Neuron (in vitro differentiated cells): ENCODE data around the gene ANK3.

DNA sequence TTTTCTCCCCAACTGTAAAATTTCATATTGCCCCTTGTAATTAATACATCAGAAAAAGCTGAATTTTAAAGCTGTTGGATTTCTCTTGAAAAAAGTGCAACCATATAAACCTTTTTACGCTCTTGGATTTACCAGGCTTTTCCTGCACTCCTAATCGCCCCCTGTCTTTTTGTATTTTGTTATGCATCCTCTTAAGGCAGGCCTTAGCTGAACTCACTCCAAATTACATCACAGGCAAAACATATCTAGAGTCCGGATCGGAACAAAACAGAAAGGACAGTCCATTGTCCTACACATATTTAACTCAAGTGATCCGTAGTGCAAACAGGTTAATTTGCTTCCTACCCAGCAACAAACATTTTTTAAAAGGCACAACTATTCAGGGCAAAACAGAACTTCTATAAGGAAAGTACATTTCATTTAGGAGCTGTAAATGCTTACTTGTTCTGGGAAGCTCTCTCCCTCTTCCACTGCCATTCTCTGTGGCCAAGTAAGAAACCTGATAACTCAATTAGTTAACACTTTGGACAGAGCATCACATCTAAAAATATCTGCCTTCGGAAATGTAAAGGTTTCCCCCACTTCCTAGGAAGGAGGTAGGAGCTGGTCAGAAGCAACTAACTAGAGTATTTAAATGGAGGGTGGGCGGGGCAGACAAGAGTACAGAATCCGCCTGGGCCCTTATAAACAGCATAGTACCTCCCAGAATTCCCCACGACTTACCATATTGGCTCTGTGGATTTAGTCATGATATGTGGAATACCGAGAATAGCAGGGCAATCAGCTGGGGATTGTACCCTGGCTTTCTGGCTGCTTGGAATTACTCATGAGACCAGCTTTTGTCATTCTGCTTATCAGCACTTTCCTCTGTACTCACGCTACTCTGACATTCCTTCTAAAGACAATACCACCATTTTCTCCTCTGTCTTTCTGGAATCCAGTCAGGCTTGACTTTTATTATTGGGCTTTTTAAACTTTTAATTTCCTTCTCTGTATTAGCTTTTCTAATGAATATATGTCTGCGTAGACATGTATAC is 89.5 kb downstream of the ANK3 start:
- PRO-cap, result no peak

- PRO-cap, result bidirectional peak, plus-strand start at chr10:60353929, minus-strand start at chr10:60353927
Observed at GRCh38 chr10:60353630-60354109, 36.0 kb downstream of the ANK3 start.

DNA sequence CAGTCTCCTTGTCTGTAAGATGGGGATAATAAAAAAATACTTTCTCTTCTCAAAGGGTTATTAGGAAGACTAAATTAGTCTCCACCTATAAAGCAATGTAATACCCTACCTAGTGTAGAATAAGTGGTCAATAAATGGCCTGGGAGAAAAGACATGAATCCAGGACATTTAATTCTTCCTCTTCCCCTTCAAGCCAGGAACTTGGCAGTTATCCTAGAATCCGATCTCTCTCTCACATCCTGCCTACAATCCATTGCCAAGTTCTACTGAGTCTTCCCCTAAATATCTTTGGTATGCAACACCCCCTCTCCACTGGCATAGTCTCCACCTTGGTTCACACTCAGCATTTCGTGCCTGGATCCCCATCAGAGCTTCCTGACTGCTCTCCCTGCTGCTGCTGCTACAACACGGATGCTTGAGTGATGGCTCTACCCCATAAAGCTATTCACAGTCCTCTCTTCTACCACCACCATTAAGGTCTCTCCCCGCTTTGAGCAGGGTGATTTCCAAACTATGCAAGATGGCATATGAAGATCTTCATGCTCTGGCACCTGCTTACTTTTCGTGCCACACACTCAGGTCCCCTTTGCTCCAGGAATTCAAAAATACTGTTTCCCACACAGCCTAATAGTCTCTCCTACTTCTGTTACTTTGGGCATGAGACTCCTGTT is 4.9 kb downstream of the ANK3 start:
- PRO-cap, result no peak

DNA sequence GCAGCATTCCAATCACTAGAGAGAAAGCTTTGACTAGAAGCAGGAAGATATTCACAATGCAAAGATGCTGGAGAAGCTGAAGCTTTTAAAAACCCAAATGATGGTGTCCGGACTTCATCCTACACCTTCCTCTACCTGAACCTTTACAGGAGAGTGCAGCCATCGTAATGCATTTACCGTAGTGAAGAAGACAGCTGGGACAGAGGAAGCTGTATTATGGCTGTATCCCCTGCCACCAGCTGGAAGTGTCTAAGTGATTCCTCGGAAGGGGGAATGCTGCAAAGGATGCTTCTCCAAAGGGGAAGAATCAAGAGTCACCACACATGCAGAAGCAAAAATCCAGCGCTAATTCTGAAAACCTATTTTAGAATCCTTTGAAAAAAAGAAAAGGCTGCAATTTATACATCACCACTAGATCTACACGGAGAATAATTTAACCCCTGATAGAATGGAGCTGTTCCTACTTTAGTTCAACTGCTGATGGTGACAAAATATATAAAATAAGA is at the start of gene ANK3:
Gene ANK3, minus strand, starts transcription at position 254 of the 506 bp plus-strand sequence.
- PRO-cap, result bidirectional peak, plus-strand start at position 293 of the sequence, minus-strand start at position 251 of the sequence

GRCh38 chr10:61751945-61752764 is 89.4 kb downstream of the CABCOCO1 start:
- PRO-cap, result no peak

- PRO-cap, result no peak
Observed at GRCh38 chr10:61867247-61867739, 34.2 kb upstream of the ARID5B start.

- PRO-cap, result no peak
Observed at GRCh38 chr10:62001904-62002209, 100.4 kb downstream of the ARID5B start.

GRCh38 chr10:62054461-62055447 is 153.3 kb downstream of the ARID5B start:
- PRO-cap, result no peak

DNA sequence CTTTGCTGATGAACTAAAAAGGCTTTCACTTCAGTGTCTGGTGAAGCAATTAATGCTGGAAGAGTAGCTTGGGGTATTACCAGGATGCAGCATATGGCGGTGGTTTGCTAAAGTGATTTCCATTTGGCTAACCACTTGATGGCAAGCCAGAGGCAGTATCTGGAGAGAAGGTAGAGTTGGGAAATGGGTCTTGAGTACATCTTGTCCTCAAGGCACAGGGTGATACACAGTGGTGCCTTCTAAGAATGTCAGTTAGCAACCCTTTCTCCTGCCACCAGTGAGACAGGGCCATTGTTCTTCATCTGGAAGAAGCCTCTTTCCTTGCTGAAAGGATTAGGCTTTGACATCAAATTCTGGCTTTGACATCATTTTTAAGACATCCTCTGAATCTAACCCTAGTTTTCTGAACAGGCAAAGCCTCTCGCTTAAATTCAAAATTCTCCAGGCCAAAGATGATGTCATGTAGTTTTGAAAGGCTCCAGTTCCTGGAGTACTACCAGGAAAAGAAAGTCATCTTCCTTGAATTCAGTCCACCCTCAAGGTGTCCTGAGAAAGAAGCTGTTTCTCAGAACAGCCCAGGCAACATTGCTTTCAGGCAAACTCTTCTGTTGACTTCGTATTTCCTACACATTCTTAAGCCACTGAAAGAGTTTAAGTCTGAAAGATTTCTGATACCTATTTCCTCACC is 162.4 kb downstream of the ARID5B start:
- PRO-cap, result no peak

GRCh38 chr10:62067618-62068169 is 166.2 kb downstream of the ARID5B start:
- PRO-cap, result no peak

DNA sequence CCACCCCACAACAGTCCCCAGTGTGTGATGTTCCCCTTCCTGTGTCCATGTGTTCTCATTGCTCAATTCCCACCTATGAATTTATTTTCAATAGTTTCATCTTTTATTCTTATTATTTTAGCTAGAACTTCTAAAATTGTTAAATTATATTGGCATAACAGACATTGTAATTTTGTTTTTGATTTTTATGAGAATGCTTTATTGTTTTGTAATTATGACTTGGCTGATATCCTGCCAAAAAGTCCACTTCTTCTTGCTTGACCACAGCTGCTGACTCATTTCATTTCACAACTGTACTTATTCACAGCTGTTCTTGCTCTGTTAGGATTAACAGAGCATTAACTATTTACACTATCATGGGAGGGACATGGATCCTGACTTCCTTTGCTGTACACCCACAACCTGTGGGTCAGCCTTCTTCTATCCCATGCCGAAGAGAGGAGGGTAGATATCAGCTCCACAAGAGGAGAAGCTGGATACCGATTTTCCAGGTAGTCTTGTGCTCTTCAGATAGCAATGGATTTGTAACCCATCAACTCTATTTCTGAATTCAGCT is 25.4 kb downstream of the RTKN2 start:
- PRO-cap, result no peak

DNA sequence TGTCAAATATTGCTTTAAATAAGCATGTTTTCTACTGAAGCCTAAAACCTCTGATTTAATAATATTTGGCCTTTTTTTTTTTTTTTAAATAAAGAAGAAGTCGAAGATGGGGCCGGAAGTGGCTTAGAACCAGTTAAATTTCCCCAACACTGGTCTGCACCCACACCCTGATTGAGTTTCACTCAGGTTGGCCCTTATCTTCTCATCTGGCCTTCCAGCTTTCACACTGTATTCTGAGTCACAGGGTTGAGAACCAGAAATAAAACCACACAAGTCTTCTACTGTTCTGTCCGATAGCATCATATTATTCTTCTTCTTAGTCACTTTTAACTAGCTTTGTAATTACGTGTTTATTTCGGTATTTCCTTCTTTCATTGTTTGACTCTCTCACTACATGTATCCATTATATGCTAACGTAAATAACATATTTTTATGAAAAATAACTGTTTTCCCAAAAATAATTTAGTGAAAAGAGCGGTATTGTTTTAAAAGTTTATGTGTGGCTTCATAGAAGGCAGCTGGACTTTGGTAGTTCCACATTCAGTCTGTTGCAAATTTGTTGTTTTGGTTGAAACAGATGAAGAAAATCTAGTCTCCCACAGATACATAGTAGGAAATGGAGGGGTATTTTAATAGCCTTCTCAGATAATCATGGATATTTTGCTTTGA is 10.0 kb downstream of the ZNF365 start:
- PRO-cap, result no peak

DNA sequence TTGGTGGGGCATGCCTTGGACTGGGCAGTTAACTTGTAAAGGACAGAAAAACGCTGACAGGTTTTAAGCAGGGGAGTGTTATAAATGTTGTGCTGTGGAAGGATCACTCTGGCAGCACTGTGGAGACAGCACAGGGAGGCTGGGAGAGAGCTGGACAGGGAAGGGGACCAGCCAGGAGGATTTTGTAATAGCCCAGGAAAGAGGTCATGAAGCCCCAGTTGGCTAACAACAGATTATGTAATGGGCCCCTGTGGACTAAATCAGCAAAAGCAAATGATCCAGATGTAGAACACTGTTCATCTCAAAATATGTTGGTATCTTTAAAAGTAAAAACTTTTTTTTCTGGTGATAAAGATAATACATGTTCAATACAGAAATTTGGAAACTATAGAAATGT is 80.9 kb downstream of the ZNF365 start:
- PRO-cap, result no peak

DNA sequence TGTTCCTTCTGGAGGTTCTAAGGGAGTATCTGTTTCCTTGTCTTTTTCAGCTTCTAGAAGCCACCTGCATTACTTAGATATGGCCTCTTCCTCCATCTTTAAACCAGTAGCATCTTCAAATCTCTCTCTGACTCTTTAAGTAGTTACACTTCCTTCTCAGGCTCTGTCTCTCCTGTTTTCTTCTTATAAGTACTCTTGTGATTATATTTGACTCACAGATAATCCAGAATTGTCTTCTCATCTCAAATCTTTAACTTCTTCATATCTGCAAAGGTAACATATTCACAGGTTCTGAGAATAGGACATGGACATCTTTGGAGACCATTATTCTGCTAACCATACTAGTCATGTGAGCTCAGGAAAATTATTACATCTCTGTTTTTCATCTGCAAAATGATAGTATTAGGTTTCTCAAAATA is 145.2 kb downstream of the ZNF365 start:
- PRO-cap, result no peak

DNA sequence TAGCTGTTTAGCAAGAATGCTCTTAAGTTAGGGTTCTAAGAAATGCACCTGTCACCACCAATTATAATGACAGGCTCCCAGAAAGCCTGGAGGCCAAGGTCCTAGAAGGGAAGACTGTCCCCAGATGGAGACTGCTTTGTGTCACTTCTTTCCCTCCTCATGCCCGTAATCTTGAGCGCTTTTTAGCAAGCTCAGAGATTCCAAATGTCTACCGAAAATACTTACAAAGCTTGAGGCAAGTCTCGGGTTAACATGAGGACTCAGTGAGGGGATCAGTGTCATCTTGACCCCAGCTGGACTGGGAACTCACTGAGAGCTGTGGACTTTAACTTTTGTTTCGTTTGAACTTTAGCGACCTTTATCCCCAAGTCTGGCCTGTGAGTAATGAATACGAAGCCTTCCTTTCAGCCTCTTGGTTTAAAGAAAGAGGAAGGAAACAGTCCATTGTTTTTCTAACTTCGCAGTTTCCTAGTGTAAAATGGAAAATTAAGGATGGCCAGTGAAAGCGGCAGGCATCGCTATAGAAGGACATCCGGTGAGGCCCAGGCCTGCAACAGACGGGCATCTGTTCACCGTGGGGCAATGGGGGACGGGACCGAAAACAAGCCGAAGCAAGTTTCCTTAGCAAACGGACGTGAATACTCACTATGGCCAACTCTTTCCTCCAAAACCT is 44.2 kb upstream of the ADO start:
- PRO-cap, result no peak

- PRO-cap, result bidirectional peak, plus-strand start at chr10:62804201, minus-strand start at chr10:62804124; bidirectional peak, plus-strand start at chr10:62804908, minus-strand start at chr10:62804417
Observed at GRCh38 chr10:62803795-62804567, 539 bp upstream of the ADO start.

DNA sequence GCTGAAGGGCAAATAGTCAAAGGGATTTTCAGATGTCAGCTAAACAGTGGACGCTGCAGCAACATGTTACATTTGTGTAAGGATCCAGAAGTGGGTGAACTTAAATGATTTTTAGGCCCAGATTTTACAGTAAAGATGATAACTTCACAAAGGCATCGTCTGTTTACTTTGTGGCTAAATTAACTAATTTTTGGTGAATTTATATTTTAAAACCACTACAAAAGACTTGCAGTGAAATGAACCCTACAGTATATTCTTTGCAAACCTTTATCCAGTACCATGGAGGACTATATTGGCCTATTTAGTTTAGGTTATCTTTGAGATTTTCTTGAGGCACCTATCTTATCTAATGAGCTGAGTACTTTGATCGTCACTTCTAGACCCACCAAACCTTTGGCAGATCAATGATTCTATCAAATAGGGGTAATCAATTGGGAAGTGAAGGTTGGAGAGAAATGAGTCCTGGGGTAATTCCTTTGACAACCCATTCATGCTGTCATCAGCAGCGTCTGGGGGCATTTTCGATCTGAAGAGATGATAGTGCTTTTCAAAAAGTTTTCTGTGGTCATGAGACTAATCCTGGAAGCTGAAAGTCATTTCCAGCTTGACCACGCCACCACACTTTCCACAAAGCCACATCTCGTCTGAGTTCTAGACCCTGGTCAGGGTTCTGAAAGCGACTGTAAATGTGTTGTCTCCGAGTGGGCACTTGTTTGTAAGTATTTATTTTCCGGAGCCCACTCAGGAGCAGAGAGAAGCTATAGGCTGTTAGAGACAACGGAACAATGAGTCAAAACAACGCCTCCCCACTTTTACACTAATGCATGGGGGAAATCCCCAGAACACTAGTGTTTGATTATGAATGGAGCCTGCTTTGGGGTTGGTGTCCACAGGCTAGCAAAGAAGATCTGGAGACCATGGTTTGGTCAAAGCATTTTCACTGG is 4.9 kb downstream of the EGR2 start:
- PRO-cap, result no peak

GRCh38 chr10:63134193-63134854 is 1.2 kb downstream of the NRBF2 start:
- PRO-cap, result no peak

GRCh38 chr10:63201344-63201704 is 68.2 kb downstream of the NRBF2 start:
- PRO-cap, result no peak

GRCh38 chr10:63256072-63256320 is 122.9 kb downstream of the NRBF2 start:
- PRO-cap, result no peak